Karpas-422 (cell line): ENCODE results near the genes FAM221B and OR13J1.

DNA sequence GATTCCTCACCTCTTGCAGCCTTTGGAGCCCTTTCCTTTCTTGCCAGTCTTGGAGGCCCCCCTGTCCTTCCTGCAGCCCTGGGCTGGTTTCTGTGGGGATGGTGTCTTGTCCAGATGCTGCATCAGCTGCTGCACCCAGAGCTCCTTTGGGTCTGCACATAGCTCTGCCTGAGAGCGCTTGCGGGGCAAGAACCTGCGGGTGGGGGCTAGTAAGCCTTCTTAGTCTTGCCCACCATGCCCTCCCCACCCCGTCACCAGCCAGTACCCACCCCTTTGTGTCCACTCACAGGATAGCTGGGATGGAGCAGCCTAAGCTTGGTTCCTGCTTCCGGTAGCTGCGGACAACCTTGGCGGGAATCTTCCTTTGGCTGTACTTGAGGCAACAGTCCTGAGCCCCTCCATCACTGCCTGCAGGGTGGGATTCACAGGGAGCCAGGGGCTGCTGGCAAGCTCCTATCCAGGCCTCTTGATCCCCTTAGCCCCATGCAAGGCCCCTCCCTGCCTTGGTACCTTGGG, 388 bp downstream of the CCL21 start:
- PRO-cap: no peak
- RAMPAGE, long total RNA: no peak

DNA sequence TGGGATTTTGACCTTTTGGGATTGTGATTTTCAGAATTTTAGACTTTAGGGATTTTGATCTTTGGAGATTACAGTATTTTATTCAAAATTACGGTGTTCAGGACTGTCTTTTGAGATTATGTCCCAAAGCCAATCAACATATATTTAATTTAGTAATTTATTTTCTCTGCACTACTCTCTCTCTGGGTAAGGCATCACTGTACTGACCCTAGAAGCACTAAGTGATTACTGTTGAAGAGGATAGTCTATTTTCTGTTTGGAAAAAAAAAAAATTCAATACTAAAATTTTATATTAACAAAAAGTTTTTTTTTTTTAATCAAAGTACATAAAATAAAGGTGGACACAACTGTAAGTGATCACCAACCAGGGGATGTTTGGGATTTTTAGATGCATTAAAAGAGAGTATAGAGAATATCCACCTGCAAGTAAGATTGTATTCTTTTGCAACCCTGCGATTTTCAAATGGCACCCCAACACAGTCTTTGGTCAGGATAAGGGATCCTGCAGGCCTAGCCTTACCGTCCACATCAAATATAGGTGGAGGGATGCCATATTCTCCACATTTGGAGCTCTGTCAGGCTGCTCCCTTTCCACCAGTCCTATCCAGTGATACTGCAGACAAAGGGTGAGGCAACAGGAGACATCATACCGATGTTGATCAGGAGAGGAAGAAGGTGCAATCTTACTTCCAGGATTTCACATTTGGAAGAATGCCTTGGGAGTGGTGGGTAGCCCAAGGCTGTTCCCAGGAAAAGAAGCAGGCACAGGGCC, 13.9 kb downstream of the C9orf131 start:
- PRO-cap: no peak
- RAMPAGE, long total RNA: no peak

DNA sequence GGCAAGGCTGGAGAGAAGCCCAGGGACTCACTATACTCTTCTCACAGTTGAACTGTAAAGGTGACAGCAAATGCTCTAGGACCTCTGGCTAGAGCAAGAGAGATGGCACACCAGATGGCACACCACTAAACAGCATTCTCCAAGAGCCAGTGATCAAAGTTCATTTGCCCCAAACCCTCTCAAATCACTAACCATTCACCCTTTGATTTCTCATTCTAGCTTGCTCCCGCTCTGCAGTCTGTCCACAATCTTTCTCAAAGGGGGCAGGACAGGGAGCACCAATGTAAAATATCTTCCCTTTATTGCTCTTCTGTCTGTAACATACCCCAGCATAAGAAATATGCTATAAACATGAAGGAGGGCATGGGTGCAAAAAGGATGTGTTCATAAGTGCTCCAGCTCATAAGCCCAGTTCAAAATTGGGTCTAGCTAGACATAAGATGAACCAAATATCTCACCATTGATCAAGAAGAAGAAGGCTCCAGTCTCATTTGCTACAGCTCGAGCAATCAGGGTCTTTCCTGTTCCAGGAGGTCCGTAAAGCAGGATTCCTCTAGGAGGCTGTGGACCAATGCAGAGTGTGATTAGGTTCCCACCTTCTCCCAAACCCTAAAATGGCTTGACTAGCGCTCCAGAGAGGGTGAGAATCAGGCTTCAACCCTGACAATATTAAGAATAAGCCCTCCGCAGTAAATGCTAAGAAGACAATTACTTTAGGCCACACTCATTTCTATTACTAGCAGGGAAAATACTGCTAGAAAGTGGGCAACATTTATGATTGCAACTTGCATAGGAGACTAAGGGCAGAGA, 9.7 kb downstream of the VCP start:
- PRO-cap: no peak
- RAMPAGE, long total RNA: no peak

DNA sequence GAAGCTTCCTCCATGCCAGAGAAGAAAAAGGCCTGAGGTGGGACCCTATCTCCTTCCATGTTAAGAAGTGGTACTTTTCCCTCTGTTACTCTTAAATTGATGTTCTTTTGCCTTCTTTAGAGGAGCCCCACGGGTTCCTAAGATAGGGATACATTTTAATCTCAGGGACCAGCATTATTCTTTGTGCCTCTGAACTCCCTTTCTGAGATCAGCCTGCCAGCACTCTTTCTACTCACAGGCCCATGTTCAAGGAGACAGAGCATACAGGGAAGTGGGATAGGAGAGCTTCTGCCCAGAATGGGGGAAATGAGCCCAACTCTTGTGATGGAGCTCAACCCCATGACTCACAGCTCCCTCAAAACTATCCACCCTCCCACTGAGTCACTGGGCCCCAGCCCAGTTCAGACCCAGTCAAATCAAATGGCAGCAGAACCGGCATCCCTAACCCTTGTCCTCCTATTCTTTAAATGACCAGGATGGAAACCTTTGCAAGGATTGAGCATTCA, 3.5 kb downstream of the ATOSB start:
- PRO-cap: no peak
- RAMPAGE, long total RNA: no peak

DNA sequence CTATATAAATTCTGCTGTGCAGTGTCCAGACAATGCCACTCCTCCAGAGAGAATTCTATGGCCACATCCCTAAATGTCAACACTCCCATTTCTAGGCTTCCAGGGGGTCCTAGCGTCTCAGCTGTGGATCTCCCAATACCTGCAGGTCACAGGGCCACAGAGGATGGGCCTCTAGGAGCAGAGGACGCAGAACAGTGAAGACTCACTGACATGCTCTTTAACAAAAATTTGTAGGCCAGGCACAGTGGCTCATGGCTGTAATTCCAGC, 12.8 kb upstream of the UNC13B start:
- PRO-cap: no peak
- RAMPAGE, long total RNA: no peak

DNA sequence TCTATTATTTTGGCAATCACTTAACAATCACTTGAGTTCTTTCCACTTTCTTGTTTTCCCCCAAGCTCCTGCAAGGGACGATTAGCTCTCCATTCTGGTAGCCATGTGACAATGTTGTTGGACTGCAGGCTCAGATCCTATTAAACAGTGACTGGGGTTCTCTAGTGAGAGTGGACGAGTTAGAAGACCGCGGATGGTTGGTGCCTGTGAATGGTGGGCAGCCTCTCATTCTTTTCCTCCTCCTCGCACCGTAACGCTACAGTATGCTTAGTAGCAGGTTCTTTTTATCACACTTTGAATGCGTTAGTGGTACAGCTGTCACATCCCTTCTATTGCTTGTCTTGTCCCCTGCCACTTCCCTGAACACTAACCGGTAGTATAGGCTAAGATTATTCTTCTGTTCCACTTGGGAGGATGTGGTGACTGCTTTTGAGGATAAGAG, 636 bp downstream of the UNC13B start:
- PRO-cap: no peak
- RAMPAGE, long total RNA: no peak

- PRO-cap: no peak
- RAMPAGE, long total RNA: no peak
Measured at GRCh38 chr9:35295483-35296056, 133.8 kb downstream of the UNC13B start.

- PRO-cap: no peak
- RAMPAGE, long total RNA: no peak
Measured at GRCh38 chr9:35300368-35300801, 138.6 kb downstream of the UNC13B start.

GRCh38 chr9:35488439-35489091, 1.3 kb upstream of the RUSC2 start:
- PRO-cap: no peak
- RAMPAGE, long total RNA: no peak

DNA sequence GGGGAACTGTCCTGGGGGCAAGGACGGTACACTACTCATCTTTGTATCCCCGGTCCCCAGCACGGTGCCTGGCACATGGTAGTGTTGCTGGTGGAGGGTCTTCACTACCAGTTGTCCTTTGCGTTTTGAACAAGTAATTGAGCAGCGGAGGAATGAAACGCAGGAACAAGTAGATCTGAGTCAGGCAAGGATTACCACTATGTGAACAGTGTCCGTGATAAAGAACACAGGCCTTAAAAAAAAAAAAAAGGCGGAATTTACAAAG, 884 bp downstream of the RUSC2 start:
- PRO-cap: no peak
- RAMPAGE, long total RNA: no peak

DNA sequence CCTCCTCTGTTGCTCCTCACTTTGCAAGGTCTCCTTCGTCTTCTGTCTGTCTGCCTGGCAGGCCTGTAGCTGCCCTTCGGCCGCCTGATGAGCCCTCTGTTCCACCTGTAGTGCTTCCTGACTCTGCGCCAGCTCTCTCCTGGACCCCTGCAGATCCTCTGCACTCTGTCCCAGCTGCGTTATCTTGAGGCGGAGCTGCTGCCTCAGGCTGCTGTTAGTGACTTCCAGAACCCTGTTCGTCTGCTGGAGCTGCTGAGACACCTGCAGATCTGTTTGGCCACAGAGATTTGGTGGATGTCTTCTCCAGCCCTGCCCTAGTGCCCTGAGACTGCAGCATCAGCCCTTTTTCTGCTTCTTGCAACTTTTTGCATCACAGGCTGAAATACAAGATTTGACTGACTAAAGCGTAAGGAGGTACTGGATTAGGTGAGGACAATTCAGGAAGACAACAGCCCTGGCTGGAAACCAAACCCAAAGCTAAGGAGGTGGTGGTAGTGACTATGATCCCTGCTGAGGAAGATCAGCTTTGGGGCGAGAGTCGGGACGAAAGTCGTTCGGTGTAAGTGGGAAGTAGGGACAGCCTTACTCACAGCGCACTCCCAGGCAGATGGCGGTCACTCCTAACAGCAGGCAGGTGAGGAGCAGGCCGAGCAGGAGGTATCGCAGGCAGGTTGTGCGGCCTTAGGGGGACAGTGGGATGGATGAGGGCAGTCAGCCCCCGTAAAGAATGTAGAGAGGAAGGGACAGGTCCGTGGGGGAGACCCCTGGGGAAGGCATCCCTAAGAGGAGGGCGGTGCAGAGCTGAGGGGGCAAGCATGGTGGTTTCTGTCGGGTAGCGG, 2.0 kb downstream of the CD72 start:
- PRO-cap: no peak
- RAMPAGE, long total RNA: no peak

GRCh38 chr9:35616849-35617442, 1.3 kb downstream of the CD72 start:
- PRO-cap: no peak
- RAMPAGE, long total RNA: no peak

- PRO-cap: no peak
- RAMPAGE, long total RNA: no peak
Measured at GRCh38 chr9:35663084-35663474, 1.9 kb downstream of the ARHGEF39 start.

GRCh38 chr9:35691006-35691661, 1.4 kb upstream of the TPM2 start:
- PRO-cap: no peak
- RAMPAGE, long total RNA: no peak

- PRO-cap: no peak
- RAMPAGE, long total RNA: no peak
Measured at GRCh38 chr9:35691679-35692469, 2.1 kb upstream of the TPM2 start.

GRCh38 chr9:35699894-35700588, 10.3 kb upstream of the TPM2 start:
- PRO-cap: no peak
- RAMPAGE, long total RNA: no peak

GRCh38 chr9:35790195-35791025, 981 bp upstream of the NPR2 start:
- PRO-cap: no peak
- RAMPAGE, long total RNA: no peak

DNA sequence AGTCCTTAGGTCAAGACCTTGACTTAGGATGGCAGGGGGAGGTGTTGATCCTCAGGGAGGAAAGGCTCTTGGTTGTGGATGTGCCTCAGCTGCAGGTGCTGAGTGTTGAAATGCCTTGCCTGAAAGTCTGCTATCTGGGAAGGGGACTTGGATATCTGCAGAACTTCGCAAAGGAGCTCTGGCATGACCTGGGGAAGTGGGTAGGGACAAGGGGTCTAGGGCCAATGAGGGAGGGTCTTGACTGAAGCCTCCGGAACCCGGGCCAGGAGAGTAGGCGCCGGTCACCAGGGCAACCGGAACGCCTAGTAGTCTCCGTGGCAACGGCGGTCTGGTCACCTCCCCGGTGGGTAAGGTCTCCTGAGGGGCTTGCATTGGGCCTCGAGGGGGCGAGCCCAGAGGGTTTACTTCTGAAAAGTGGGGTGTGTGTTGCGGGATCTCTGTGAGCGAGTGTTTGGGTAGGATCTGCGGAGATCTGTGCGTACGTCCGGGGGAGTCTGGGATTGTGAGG, at the start of gene FAM221B:
FAM221B (minus strand) TSS at position 243 of the 508 bp plus-strand sequence.
- PRO-cap: no peak
- RAMPAGE, long total RNA: no peak

DNA sequence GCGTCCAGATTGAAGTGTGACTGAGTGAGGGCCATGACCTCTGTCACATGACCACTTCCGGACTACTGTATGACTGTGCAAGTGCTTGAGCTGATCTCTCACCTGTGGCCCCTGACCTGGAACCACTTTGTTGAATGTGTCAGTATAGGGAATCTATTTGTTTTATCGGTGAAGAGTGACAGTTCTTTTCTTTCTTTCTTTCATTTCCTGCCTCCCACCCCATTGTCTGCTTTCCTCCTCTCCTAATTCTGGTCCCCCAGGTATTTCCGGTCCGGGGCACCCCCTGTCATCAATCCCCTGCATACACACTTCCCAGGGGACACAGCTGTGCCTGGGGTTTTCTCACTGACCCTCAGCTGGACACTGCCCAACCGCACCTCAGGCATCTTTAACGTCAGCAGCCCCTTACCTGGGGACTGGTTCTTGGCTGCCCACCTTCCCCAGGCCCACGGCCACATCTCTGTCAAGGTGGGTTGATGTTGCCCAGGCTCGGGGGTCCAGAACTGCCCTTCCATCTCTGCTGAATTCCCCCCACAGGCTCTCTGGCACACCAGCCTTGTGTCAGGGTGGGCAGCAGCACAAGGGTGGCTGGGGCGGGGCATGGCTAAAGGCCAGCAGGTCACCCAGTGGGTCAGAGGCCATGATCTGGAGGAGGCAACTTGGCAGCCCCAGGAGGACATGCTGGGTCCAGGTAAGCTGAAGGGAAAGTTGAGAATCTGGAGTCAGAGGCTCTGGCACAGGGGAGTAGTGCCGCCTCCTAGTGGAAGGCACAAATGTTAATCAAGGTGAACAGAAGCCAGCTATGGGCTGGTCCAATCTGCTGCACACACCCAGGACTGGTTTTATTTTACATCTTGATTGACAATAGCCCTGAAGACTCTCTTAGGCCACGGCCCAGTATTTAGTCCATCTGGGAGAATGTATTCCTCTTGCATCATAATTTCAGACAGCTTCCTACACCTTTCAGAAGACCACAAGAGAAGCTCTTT, 6.0 kb downstream of the TMEM8B start:
- PRO-cap: no peak
- RAMPAGE, long total RNA: no peak

GRCh38 chr9:35870263-35870632, at the start of gene OR13J1:
OR13J1 (minus strand) TSS chr9:35870401.
- PRO-cap: no peak
- RAMPAGE, long total RNA: no peak